Type B pancreatic cell (in vitro differentiated cells): ENCODE measurements around the gene UTRN.

- PRO-cap, result no peak
Observed at GRCh38 chr6:143744395-143744704, 66.6 kb downstream of the PHACTR2 start.

GRCh38 chr6:143746494-143747032 is 68.8 kb downstream of the PHACTR2 start:
- PRO-cap, result no peak

GRCh38 chr6:143747425-143747877 is 69.7 kb downstream of the PHACTR2 start:
- PRO-cap, result no peak

- PRO-cap, result bidirectional peak, plus-strand start at chr6:143843813, minus-strand start at chr6:143843750
Observed at GRCh38 chr6:143843439-143843961, 362 bp downstream of the LTV1 start.

DNA sequence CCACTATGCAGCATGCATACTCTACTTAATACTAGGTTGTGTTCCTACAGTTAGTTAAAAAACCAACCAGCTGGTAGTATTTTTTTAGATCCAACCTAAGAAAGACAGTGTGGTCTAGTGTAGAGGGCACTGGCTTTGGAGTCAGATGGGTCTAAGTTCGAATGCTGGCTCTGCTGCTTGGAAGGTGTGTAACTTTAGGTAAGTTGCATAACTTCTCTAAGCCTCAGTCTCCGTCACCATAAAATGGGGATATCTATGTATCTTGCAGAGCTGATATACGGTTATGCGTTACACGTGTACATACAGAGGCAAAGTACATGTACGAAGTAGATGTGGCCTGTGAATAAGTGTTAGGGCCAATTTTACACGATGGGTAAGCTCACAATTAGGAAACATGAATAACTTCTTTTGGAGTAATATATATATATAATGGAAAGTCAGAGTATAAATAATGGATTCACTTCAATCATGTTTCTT is 41.1 kb downstream of the PLAGL1 start:
- PRO-cap, result no peak

GRCh38 chr6:144064865-144065097 is 30.6 kb downstream of the SF3B5 start:
- PRO-cap, result no peak

- PRO-cap, result unidirectional peak, minus-strand start at chr6:144094391
Observed at GRCh38 chr6:144094112-144094690, 1.2 kb downstream of the SF3B5 start.

GRCh38 chr6:144154625-144155286 is 4.4 kb downstream of the STX11 start:
- PRO-cap, result no peak

DNA sequence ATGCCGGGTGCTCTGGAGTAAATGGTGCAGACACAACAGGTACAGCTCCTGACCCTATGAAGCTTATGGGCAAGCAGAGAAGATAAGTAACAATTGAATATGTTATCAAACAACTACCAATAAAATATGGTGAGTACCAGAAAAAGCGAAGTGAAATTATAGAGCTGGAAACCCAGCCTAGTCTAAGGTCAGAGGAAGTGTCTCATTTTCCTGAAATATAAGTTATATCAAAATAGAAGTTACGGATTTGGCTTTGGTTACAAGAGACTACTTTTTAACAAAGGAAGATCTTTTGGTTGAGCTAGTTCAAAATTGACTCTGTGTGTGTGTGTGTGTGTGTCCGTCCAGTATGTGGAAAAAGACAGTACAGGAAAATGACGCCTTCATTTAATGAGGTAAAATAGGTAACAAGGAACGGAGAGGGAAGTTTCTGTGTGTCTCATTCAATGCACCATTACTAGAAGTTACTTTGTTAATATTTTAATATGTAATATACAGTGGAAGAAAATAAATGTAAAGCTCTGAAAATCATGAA is 8.9 kb downstream of the STX11 start:
- PRO-cap, result no peak

GRCh38 chr6:144181416-144182246 is 31.3 kb downstream of the STX11 start:
- PRO-cap, result no peak

- PRO-cap, result no peak
Observed at GRCh38 chr6:144189172-144189920, 39.0 kb downstream of the STX11 start.

GRCh38 chr6:144265929-144266437 is 19.2 kb upstream of the UTRN start:
- PRO-cap, result no peak

DNA sequence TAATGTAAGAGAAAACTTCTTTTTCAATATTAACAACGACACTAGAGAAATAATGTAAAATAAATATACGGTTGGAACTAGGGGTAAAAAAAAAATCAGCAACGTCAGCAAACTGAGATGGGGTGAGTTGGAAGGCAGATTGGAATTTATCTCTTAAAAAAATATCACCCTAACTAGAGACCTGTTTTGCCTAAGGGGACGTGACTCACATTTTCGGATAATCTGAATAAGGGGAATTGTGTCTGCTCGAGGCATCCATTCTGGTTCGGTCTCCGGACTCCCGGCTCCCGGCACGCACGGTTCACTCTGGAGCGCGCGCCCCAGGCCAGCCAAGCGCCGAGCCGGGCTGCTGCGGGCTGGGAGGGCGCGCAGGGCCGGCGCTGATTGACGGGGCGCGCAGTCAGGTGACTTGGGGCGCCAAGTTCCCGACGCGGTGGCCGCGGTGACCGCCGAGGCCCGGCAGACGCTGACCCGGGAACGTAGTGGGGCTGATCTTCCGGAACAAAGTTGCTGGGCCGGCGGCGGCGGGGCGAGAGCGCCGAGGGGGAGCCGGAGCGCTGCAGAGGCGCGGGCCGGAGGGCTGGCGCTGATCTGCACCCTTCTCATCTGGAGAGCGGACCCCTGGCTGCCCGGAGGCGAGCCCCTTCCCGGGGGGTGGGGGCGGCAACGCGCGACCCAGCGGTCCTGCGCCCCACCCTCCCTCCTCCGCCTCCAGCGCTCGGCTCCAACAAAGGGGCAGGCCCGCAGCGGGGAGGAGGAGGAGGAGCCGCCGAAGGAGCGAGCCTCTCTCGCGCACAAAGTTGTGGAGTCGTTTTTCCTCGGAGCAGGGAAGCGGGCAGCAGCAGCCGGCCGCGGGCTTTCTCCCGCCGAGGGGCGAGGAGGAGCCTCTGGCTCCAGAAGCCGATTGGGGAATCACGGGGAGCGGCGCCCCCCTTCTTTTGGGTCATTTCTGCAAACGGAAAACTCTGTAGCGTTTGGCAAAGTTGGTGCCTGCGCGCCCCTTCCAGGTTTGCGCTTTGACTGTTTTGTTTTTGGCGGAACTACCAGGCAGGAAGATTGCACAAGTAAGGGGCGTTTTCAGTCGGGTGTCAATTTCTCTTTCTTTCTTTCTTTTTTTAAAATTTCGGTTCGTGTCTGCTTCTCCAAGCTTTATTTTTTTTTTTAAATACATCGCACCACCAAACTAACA is at the start of gene UTRN:
Gene UTRN (plus strand): TSS at position 811 of the 1,189 bp plus-strand sequence.
- PRO-cap, result bidirectional peak, plus-strand start at position 532 of the sequence, minus-strand start at position 308 of the sequence; bidirectional peak, plus-strand start at position 811 of the sequence, minus-strand start at position 608 of the sequence

DNA sequence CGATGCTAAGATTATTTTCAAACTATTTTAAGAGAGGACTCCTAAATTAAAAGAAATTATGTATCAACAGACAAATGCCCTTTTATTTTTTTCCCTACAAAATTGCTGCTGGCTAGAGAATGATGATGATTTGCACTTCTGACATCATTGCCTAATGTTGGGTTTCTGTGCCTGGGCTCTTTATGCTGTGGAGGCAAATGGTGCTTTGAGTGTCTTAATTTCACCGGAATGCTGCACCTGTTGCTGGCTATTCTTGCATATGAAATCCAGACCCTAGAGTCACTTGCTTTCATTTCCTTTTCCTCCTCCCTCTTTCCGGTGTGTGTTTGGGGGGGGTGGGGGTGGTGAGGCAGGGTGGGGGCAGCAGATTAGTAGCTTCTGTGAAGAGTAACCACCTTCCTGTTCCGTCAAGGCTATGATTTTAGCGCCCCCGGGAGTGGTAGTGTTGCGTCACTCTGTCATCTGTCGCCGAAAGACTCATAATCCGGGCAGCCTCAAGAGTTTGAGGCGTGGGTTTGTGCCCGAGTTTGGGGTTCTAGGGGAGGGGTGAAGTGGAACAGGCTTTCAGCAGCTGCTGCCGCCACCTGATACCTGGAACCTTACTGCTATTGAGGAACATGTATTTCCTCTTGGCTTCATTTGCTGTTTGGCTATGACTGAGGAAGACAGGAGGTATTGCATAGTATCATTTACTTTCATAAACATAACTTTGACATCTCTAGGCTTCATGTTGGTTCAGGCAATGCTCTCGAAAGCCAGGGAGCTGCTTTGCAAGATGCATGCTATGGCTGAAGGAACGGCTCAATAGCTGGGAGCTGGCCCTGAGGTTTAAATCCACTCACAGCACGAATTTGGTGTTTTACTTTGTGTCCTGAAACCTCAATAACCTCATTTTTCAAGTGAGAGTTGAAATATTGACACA is 49.1 kb downstream of the UTRN start:
- PRO-cap, result no peak

GRCh38 chr6:144336716-144337310 is 51.7 kb downstream of the UTRN start:
- PRO-cap, result no peak

- PRO-cap, result no peak
Observed at GRCh38 chr6:144462571-144462931, 177.4 kb downstream of the UTRN start.

DNA sequence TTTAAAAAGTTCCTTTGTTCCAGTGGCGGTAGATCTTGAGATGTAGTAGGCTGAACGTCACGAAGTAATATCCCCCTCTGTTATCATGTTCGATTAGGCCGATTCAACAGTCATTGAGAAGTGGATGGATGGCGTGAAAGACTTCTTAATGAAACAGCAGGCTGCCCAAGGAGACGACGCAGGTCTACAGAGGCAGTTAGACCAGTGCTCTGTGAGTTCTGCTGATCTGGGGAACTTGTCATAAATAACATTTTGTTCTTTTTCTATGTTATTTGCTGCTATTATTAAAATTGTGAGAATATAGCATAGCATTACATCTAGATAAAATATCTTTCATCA is 188.5 kb downstream of the UTRN start:
- PRO-cap, result no peak

DNA sequence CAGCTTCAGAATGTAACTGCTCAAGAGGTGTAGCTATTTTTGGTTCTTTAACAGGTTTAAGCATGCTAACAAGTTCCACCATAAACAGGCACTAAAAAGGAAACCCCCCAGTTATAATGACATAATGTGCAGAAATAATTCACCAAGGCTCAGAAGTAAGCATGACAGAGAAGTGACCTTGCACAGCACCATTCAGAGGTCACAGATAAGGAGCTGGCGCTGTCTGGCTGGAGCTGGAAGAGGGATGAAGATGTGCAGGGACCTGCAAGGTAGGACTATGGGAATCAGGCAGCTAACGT is 385.1 kb downstream of the EPM2A start:
- PRO-cap, result no peak

DNA sequence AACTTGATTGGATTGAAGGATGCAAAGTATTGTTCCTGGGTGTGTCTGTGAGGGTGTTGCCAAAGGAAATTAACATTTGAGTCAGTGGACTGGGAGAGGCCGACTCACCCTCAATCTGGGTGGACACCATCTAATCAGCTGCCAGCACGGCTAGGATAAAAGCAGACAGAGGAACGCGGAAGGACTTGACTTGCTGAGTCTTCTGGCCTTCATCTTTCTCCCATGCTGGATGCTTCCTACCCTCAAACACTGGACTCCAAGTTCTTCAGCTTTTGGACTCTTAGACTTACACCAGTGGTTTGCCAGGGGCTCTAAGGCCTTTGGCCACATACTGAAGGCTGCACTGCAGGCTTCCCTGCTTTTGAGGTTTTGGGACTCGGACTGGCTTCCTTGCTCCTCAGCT is 256.0 kb downstream of the ADGB start:
- PRO-cap, result no peak

DNA sequence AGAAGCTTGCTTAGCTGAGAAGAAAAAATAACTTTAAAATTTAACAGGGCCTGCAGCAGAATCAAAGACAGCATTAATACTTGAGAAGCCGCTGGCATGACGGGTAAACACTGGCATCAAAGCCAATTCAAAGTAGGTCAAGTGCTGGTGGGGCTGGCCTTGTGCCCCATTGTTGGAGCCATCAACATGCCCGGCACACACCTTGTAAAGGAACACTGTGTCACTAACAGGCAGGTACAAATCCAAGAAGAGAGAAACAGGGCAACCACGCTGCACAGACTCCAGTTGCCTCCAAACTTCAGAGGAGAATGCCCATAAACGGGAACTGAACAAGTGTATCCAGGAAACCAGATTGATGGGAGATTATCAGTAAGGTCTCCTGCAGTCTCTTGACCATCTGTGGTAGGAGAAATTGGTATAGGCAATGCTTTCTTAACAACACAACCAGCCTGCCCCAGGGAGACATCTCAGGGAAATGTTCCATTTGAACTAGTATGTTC is 127.0 kb upstream of the STXBP5 start:
- PRO-cap, result no peak